IMR-90 (cell line): ENCODE results near the genes NXNL2 and SEMA4D.

GRCh38 chr9:86707959-86708563, 239.2 kb downstream of the GAS1 start:
- RRBS, result no CpG with 5 or more reads among the region's 4 CpGs
CAGE:
- cytosol, long polyA plus RNA, result no peak
- long polyA plus RNA, result no peak
- nucleus, long polyA plus RNA, result no peak

DNA sequence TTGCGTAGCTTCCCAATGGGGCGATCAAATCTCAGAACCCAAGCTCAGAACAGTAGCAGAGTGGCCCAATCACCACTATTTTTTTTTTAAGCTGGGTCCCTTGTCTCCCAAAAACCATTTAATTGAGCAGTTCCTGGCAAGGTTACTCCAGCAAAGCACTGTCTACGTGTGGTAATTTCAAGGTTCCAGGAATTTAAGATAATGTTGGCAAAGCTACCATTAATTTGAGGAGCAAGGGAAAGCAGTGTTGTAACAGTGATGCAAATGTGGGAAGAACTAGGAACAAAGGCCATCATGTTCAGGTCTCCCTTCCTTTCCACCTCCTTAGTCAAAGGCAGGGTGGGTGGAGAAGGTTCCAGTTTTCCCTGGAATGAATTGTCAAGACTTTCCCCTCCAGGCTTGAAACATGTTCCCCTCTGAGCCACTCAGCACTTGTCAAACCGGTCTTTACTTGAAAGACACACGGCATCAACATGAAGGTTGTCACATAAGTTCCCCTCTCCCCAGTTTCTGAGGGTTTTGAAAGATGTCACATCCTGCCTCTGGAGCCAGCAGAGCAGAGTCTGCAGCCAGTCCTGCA, 226.1 kb downstream of the GAS1 start:
- RRBS, result no CpG with 5 or more reads among the region's 5 CpGs
CAGE:
- cytosol, long polyA plus RNA, result no peak
- long polyA plus RNA, result no peak
- nucleus, long polyA plus RNA, result no peak

- RRBS, result 2% methylated on average over 4 of the region's 13 CpGs
CAGE:
- cytosol, long polyA plus RNA, result no peak
- long polyA plus RNA, result no peak
- nucleus, long polyA plus RNA, result no peak
Observed at GRCh38 chr9:86947799-86948253, 520 bp upstream of the GAS1 start.

- RRBS, result no CpG with 5 or more reads among the region's 5 CpGs
CAGE:
- cytosol, long polyA plus RNA, result no peak
- long polyA plus RNA, result no peak
- nucleus, long polyA plus RNA, result no peak
Observed at GRCh38 chr9:87406615-87407238, 90.9 kb upstream of the DAPK1 start.

GRCh38 chr9:87729228-87729795, 3.4 kb downstream of the CTSL start:
- RRBS, result no CpG with 5 or more reads among the region's 3 CpGs
CAGE:
- cytosol, long polyA plus RNA, result start-site peak on the plus strand at chr9:87729639-87729706, 168 and 90 reads in 2 replicates
- long polyA plus RNA, result start-site peak on the plus strand at chr9:87729621-87729679, 146 and 80 reads in 2 replicates
- nucleus, long polyA plus RNA, result no peak

GRCh38 chr9:87730886-87731540, 5.1 kb downstream of the CTSL start:
- RRBS, result no CpG with 5 or more reads among the region's 9 CpGs
CAGE:
- cytosol, long polyA plus RNA, result start-site peak on the plus strand at chr9:87731009-87731035, 109 and 59 reads in 2 replicates
- long polyA plus RNA, result no peak
- nucleus, long polyA plus RNA, result no peak

- RRBS, result no CpG with 5 or more reads among the region's 18 CpGs
CAGE:
- cytosol, long polyA plus RNA, result no peak
- long polyA plus RNA, result no peak
- nucleus, long polyA plus RNA, result no peak
Observed at GRCh38 chr9:88535034-88535308, at the start of gene NXNL2. TSS of gene NXNL2 (plus strand) at chr9:88535178.

- RRBS, result 3% methylated on average over 5 of the region's 56 CpGs
CAGE:
- cytosol, long polyA plus RNA, result no peak
- long polyA plus RNA, result no peak
- nucleus, long polyA plus RNA, result no peak
Observed at GRCh38 chr9:88535309-88535787, 370 bp downstream of the NXNL2 start.

DNA sequence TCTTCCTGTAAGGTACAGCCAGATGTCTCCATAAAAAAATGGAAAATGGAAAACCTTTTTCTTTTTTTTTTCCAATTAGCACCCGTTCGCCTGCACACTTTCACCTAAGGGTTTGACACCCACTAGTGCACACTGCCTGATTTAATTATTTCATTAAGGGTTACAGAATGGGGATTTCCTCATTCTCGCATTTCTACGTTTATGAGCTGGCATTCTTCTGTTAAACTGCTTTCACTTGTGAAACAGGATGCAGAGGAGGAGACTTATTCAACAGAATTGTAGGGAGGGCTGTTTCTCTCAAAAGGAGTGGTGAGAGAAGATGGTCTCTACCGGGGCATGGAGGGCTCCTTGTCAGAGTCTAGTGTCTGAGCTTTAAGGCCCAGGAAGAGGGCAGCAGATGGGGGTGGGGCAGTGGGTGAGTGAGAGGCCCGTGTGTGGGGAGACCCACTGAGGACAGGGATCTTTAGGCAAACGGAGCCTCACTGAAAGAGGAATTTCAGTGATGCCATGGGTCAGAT, 2.1 kb upstream of the S1PR3 start:
- RRBS, result no CpG with 5 or more reads among the region's 7 CpGs
CAGE:
- cytosol, long polyA plus RNA, result no peak
- long polyA plus RNA, result no peak
- nucleus, long polyA plus RNA, result no peak

DNA sequence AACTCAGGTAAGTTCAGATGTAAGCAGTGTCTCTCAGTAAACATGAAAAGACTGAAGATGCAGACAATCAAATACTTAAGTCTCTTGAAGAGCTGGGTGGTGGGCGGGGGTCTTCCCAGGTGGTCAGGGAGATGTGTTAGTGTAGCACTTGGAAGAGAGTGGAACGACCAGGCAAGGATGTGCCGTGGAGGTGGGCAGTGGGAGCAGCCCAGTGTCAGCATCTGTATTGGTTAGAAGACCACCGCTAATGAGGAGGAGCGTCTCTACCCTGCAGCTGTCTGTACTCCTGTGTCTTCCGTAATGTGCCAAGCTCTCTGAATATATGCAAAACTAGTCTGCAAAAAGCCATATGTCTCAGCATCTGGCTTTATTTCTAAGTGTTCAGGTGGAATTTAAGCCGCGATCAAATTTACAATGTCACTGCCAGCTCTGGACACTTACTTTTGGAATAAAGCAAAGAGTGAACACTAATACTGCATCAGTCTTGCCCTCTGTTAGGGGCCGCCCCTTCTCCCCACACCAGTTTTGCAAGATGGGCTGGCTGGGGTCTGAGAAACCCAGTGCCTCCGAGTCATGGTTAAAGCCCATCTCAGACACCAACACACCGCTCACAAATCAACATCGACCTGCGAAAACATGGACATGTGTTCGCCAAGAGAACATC, 4.5 kb downstream of the S1PR3 start:
- RRBS, result no CpG with 5 or more reads among the region's 14 CpGs
CAGE:
- cytosol, long polyA plus RNA, result no peak
- long polyA plus RNA, result no peak
- nucleus, long polyA plus RNA, result no peak

- RRBS, result no CpG with 5 or more reads among the region's 14 CpGs
CAGE:
- cytosol, long polyA plus RNA, result no peak
- long polyA plus RNA, result no peak
- nucleus, long polyA plus RNA, result no peak
Observed at GRCh38 chr9:89317691-89318312, 498 bp upstream of the SECISBP2 start.

- RRBS, result no CpG with 5 or more reads among the region's 4 CpGs
CAGE:
- cytosol, long polyA plus RNA, result no peak
- long polyA plus RNA, result no peak
- nucleus, long polyA plus RNA, result no peak
Observed at GRCh38 chr9:89322371-89322969, 4.2 kb downstream of the SECISBP2 start.

DNA sequence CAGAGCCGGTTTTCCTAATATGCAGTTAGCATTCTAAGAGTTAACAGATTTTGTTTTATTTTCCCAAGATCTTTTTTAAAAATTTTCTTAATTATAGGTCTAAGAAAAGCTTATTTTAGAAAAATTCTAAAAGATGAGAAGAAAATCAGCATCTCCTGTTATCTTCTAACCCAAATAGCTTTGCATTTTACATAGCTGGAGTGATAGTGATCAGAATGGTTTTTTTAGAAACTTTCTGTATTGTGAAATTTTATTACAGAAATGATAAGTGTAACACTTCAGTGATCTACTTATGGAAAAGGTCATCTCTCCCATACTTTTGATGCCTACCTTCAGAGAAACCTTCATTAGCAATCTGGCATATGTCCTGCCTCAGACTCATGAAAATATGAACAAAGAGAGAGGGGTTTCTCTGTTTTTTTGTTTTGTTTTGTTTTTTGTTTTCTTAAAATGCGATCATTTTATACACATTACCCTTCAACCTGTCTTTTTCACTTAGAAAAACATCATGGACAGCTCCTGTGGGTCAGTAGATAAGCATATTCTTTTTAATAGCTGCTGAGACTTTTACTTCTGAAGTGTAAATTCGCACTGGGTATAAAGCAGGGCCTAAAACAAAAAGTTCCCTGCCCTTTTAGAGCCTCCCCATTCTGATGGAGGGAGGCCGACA, 18.9 kb downstream of the SECISBP2 start:
- RRBS, result no CpG with 5 or more reads among the region's 4 CpGs
CAGE:
- cytosol, long polyA plus RNA, result no peak
- long polyA plus RNA, result no peak
- nucleus, long polyA plus RNA, result no peak

DNA sequence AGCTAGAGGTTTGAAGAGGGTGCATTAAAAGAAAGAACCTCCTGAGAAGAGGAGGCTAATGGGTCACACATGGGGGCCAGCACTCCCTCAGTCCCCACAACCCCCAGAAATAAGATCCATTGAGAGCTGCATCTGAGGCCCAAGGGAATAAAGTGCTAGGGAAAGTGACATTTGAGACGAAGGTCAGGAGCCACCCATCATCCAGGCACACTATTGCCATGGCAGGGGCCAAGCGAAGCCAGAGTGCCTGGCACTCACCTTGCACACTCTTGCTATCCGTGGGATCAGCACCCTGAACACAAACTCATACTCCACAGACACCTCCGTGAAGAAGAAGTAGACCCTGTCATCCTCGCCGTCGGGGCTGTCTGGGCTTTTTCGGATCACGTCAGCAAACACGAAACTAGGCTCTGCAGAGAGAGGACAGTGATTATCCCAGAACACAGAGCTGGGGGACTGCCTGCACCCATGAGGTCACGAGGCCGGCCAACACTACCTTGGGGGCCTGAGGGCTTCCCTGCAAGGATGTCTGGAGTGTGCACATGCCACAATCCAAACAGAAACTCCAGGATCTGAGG, 72.8 kb downstream of the SECISBP2 start:
- RRBS, result no CpG with 5 or more reads among the region's 12 CpGs
CAGE:
- cytosol, long polyA plus RNA, result no peak
- long polyA plus RNA, result no peak
- nucleus, long polyA plus RNA, result no peak

DNA sequence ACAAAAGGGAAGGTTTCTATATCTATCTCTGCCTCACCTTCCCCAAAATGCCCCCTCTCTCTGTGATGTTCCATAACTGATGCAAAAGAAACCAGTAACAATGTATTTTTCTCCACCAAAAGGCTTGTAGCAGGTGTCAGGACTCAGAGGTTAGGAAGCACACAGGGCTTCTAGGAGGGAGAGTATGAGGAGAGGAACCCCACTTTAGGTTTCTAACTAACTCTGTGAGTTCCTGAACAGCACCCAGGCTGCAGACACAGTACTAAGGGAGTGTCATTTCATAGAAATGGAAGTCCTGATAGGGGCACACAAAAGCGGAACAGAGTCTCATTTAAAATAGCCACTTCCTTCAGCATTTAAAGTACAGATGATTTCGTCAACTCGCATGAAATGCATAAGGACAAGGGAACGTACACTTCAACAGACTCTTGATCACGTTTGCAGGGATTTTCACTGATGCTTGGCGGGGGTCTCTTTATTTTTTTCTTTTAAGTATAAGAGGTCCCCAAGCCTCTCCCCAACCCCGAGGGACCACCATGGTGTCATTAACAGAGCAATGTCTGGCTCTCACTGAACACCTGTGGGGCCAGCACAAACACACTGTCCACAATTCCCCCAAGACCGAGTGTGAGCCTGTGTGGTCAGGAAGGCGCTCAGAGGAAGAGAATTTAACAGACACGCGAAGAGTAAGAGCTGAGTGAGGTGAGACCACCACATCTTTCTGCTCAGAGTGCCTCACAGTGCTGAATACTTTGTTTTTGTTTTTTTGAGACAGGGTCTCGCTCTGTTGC, 82.2 kb downstream of the SECISBP2 start:
- RRBS, result no CpG with 5 or more reads among the region's 12 CpGs
CAGE:
- cytosol, long polyA plus RNA, result no peak
- long polyA plus RNA, result no peak
- nucleus, long polyA plus RNA, result no peak

GRCh38 chr9:89483488-89484357, 14.2 kb downstream of the SEMA4D start:
- RRBS, result no CpG with 5 or more reads among the region's 19 CpGs
CAGE:
- cytosol, long polyA plus RNA, result no peak
- long polyA plus RNA, result no peak
- nucleus, long polyA plus RNA, result no peak

DNA sequence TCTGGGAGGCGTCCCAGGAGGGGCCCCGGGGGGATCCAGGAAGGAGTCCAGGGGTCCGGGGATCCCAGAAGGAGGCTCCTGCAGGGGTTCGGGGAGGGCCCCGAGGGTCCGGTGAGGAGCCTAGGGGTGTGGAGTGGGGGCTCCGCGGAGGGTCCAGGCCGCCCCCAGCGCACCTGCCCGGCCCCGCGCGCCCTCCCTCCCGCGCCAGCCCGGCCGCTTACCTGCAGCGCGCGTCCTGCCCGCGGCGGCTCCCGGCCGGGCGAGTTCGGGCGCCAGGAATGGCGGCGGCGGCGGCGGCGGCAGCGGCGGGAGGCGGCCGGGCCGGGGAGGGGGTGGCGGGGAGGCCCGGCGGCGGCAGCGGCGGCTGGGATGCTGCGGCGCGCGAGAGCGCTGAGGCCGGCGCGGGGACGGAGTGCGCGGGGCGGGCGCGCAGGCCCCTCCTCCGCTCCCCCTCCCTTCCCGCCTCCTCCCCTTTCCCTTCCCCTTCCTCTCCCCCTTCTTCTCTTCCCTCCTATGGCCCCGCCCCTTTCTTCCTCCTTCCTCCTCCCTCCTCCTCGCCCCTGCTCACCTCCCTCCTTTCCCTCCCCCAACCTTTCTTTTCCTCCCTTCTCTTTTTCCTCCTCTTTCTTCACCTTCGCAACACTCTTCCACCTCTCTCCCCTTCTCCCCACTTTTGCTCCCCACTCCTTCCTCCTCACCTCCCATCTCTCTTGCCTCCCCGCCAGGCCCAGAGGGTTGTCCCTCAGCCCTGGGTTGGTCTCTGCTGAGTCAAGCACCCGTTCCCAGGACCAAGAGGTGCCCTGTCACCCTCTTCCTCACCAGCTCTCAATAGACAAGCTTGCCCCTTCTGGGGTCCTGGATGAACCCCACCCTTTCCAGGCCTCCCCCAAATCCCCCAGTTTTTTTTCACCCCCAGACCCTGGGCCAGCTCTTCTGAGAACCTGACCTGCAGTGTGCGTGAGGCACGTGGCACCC, at the start of gene SEMA4D:
Gene SEMA4D, minus strand, starts transcription at position 416 of the 975 bp plus-strand sequence.
- RRBS, result 2% methylated on average over 38 of the region's 69 CpGs
CAGE:
- cytosol, long polyA plus RNA, result no peak
- long polyA plus RNA, result no peak
- nucleus, long polyA plus RNA, result no peak

GRCh38 chr9:89525806-89526398, 28.0 kb upstream of the SEMA4D start:
- RRBS, result 83% methylated on average over 6 of the region's 13 CpGs
CAGE:
- cytosol, long polyA plus RNA, result no peak
- long polyA plus RNA, result no peak
- nucleus, long polyA plus RNA, result no peak

- RRBS, result no CpG with 5 or more reads among the region's 6 CpGs
CAGE:
- cytosol, long polyA plus RNA, result no peak
- long polyA plus RNA, result no peak
- nucleus, long polyA plus RNA, result no peak
Observed at GRCh38 chr9:89634950-89635553, 30.2 kb downstream of the GADD45G start.

DNA sequence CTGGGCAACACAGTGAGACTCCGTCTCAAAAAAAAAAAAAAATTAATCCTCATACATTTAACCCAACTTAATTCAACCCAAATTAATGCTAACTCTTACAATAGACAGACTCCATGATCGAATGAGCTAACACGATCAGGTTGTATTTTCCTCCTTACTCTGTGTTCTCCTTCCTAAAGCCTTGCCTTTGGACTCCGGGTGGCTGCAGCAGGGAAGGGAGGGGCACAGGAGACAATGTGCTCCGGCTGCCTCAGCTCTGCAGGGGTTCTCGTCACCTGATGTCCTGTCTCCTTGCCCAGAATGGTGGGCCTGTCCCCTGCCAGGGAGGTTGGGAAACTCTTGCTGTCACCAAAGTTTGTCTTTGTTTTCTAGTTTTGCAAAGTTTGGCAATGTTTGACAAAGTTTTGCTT, 49.1 kb downstream of the GADD45G start:
- RRBS, result 55% methylated on average over 2 of the region's 6 CpGs
CAGE:
- cytosol, long polyA plus RNA, result no peak
- long polyA plus RNA, result no peak
- nucleus, long polyA plus RNA, result no peak